Aorta (tissue), 1 donor: Measurements from ENCODE around the genes CTSK, BNIPL and RIIAD1.

DNA sequence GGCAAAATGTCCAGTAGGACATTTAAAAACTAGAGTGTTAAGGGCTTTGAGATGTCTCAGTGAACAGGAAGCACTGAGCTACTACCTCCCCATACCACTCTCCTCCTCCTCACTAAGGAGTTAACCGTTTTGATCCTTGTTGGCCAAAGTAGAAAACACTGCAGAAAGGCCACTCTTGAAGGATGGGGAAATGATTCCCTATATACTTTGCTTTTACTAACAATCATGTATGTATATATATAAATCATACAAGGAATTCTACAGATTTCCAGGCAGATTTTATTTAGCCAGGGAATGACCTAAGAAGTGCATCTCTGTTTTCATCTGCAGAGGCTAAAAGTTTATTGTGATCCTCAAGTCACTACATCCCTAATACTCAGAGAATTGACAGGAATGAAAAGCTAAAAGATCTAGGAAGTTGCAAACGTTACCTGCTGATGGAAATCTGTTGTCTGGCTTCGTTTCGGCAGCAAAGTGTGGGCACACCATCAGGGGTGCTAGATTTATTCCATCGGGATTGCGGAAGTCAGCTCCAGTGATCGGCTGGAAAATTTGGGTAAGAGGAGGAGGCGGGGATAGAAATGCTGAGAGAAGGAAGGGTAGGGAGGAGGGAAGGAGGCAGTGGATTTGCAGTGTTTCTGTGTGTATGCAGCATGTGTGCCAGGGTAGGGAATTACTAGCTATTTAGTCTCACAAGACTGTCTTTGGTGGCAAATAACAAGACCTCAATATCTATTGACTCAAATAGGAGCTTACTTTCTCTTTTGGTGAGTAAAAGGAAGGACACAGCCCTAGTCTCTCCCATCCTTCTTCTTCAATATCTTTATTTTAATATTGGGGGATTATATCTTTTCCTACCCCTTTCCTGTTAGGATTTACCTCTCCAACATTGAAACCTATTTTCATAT is at the start of gene CTSK:
Gene CTSK (minus strand): TSS at position 478 of the 908 bp plus-strand sequence.
- PRO-cap: bidirectional peak, plus-strand start at position 614 of the sequence, minus-strand start at position 476 of the sequence

DNA sequence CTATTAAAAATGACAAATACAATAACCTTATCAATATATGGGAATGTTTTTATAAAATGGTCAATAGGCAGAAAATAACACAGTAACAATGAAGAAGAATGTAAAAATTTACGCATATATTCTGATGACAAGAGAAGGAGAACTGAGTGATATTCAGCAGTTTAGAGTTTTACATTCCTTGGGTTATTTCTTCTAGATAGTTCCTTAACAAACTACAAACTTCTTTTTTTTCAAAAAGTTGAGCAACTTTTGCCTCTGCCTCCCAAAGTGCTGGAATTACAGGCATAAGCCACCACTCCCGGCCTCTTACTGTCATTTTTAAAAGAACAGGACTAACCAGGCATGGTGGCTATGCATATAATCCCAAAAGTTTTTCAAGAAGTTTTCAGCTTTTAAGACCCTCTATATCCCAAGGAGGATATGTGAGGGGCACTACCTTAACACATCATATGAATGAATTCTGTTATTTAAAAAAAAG is 32.9 kb downstream of the ARNT start:
- PRO-cap: no peak

DNA sequence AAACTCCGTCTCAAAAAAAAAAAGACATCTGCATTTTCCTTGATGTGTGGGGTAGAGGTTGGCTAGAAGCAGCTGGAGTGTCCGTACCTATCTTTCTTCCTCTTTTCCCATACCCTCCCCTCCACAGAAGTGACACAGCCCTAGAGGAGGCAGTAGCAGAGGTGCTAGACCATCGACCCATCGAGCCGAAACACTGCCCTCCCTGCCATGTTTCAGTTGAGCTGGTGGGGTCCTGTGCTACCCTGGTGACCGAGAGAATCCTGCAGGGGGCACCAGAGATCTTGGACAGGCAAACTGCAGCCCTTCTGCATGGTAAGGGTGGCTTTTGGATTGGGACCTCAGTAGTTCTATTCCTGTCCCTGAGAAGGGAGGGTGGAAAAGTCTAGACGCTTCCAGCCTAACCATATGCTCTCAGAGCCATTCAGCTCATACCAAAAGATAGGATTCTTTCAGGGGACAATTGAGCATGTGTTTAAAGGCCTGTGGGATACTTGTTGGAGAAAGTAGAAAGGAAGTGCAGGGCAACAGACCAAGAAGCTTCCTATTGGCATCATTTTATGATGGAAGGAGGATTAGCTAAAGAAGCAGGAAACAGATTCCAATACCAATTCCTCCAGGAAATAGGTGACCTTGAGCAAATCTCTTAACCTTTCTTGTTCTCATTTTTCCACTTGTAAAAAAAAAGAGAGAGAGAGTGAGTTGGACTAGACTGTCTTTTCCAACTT is 11.7 kb upstream of the BNIPL start:
- PRO-cap: no peak

DNA sequence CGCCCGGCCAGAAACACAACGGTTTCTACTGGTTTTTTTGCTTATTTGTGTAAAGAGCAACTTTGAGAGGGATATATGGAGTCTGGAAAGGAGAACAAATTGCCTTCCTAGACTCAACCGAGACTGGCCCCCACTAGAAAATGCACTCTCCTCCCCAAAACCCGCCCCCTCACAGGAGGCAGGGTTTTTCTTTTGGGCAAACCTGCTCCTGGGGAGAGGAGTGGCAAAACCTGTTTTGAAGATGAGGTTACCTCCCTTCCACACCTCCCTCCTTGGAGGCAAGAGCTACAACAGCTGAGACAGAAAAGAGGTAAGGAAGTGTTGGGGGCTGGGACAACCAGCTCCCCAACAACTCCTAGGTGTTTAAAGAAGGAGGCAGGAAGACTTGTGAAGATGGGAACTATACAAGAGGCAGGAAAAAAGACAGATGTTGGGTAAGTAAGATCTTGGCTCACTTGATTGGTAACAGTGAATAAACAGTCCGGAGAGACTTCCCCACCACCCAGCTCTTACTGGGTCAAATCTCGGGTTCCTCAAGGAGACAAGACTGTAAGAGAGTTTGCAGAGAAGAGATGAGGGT is at the start of gene BNIPL:
Gene BNIPL (plus strand): TSS at position 254 of the 580 bp plus-strand sequence.
- PRO-cap: no peak

DNA sequence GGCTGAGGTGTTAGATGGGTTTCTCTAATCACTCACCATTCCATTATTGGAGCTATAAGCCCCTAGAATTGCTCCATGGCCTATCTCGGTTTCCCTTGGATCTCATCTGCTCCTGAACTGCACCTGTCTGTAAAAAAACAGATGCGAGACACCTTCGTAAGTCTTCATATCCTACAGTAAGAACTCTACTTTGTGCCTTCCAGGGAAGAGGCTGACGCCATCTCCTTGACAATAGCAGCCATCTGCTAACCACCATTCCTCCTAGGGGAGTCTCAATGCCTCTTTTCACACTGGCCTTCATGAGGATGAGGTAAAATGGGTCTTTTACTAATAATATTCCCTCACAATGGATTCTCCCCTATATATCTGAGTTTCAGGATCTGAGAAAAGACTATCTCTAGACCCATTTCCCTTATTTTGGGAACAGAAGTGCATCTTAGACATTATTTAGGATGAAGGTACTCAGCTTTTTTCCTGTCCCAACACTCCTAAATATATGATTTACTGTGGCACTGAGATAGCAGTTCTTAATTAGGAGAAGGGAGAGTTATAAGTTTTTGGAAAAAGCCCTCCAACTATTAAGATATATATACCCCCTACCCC is 5.1 kb downstream of the CDC42SE1 start:
- PRO-cap: no peak

GRCh38 chr1:151054798-151055935 is 4.3 kb downstream of the CDC42SE1 start:
- PRO-cap: no peak

DNA sequence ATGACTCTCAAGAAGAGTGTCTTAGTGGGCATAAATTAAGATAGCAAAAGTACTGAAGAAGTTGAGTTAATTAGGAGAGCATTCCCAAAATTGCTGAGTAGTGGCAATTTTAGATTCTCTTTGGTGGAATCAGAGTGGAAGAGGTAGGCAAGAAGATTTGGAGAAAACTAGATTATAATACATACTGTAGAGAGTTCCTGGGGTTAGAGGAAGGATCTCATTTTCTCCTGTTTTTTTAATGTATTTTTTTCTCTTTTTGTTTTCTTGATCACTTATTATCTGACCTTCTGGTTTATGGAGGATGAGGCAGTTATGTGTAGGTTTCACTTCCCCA is 16.8 kb upstream of the PSMD4 start:
- PRO-cap: no peak

DNA sequence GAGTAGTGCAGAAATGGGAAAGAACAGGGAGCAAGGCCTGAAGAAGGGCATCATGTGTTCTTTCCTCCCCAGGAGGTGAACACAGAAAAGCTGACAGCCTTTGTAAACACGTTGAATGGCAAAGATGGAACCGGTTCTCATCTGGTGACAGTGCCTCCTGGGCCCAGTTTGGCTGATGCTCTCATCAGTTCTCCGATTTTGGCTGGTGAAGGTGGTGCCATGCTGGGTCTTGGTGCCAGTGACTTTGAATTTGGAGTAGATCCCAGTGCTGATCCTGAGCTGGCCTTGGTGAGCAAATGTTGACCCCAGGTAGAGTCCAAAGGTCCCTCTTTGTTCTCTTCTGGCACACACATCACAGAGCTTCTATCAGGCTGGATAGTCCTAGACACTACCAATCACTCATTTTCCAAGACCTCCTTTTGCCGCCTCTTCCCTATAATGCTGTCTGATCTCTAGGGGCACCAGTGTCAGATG is 10.8 kb downstream of the PSMD4 start:
- PRO-cap: no peak

DNA sequence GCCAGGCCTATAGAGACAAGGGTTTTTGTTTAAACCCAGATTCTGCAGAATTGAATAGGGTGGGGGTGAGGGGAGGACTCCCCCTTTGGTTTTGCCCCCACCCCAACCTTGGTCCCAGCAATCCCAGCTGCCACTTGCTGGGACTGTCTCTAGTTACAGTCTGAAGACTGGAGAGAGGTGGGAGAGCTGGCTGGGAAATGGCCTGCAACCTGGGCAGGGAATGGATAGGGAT is 1.5 kb downstream of the ZNF687 start:
- PRO-cap: no peak

DNA sequence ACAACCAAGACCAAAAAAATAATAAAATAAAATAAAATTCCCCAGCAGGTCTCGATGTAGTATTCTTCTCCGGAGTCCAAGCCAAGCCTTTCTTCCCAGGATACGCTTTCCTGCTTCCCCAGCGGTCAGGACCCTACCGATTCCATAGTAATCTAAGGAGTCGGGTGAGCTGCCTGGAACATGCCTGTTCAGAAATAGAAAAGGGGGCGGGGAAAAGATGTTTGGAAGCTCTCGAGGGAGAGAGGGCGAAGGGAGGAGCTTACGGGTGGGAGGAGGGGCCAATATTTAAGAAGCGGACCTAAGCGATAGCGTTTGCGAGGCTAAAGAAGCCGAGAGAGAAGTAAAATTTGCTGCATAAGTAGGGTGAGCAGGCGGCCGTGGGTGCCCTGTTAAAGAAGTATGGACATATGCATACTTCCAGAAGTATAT is 302 bp upstream of the PI4KB start:
- PRO-cap: bidirectional peak, plus-strand start at position 353 of the sequence, minus-strand start at position 144 of the sequence

GRCh38 chr1:151368036-151369122 is 4.1 kb downstream of the SELENBP1 start:
- PRO-cap: no peak

DNA sequence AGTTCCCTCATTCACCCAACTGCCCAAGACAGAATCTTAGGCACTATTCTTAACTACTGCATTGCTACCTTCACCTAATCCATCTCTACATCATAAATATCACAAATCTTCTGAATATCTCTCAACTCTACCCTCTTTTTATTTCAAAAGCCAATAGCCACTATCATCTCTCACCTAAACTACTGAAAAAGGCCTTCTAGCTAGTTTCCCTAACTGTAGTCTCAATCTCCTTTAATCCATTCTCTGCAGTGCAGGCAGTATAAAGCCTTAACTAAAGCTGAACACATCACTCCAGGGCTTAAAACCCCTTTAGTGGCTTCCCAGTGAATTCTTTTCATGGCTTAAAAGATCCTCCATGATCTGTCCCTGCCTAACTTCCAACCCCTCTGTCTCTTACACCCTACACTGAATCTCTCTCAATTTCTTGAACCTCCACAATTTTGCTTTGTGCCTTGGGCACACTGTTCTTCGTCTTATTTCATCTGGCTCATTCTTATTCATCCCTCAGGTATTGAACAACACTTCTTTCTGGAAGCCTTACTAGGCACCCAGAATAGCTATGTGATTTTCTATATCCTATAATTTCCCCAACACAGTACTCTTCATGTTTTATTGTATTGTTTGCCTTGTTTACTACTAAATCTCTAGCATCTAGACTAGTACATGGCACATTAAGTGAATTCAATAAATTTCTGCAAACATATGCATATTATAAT is 11.6 kb downstream of the PSMB4 start:
- PRO-cap: no peak

DNA sequence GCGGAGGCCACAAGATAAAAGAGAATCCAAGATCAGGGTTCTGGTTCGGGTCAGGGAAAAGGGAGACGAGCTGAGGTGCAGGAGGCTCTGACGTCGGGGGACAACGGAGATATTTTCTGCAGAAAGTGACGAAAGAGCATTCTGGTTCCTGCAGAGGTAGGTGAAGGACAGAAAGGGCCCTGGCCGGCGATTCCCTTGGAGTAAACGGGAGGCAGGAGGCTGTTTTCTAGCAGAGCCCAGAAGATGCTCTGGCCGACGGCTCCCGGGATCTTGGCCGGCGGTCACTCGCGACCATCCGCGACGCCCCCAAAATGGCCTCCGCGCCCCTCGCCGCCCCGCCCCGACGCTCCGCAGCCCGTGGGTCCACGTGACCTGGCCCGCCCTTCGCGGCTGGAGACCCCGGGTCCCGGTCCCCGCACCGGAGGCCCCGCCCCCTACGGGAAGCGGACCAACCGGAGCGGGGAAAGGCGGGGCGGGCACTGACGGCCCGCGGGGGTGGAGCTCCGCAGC is 287 bp upstream of the CGN start:
- PRO-cap: bidirectional peak, plus-strand start outside the sequence, minus-strand start at position 346 of the sequence

- PRO-cap: no peak
Measured at GRCh38 chr1:151519984-151520701, 9.0 kb downstream of the CGN start.

- PRO-cap: no peak
Measured at GRCh38 chr1:151548697-151549156, 8.6 kb downstream of the TUFT1 start.

DNA sequence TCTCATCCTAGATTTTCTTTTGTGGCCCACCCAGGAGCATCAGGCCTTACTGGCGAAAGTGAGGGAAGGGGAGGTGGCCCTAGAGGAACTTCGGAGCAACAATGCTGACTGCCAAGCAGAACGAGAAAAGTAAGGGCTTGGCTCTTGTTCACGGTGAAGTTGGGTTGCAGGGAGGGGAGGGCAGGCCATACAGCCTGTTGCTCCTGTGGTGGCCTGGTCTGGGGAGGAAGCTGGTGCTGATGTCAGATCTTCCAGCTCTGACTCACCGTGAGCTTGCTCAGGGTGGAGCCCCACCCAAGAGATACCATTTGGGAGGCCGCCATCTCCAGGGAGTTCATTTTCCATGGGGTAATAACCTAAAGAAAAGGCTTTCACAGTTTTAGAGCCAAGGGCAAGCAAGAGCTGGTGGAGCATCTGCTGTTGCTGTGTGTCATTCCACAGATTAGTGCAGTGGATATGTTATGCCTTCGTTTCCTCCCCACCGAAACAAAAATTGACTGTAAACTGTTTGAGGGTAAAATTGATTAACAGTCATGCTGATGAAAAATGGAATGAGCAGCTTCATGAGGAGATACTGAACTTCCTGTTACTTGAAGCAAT is 34.9 kb downstream of the TUFT1 start:
- PRO-cap: no peak

DNA sequence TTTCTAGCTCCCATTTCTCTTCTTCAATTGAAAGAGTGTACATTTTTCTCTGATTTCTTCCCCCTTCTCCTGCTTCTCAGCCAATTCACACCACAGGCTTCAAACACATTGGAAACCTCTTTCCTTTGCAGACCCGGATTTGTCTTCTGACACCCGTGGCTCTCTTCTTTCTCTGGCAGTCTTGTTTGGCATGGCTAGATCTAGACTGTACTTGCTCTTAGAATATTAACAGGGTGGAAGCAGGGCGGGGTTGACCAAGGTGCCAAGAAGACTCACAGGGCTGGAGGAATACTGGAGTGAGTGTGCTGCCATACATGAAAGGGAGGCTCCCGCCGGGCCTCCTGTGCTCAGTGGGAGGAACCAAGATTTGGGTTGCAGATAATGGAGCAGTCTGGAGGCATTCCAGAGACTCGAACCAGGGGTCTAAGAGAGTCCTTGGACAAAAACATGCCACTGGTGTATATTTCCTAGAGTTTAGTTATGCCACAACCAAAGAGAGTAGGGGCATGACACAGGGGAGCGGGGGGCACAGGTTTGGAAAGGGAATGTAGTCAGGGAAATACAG is 27.6 kb upstream of the SNX27 start:
- PRO-cap: no peak

- PRO-cap: no peak
Measured at GRCh38 chr1:151720976-151721780, at the start of gene RIIAD1. Gene RIIAD1 (plus strand): TSS chr1:151721522.

DNA sequence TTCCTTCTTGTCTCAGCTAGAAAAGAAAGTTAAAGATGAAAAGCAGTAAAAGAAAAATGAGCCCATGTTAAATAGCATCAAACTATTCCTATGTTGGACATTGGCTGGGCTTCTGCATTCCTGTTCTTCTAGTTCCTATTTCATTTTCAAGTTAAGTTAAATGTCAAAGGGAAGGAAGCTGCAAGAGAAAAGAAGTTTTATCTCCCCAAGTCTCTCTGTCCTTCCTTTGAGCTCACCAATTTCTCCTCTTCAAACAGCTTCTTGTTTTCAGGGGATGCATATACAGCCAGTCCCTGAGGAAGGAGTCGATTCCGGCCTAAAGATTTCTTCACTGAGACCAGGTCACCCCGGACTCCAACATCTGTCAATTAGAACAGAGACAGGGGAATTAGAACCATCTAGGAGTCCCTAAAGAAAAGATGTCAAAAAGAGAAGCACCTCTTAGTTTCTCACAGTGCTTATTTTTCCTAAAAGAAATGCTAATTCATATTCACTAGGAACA is 1.1 kb downstream of the MRPL9 start:
- PRO-cap: no peak

DNA sequence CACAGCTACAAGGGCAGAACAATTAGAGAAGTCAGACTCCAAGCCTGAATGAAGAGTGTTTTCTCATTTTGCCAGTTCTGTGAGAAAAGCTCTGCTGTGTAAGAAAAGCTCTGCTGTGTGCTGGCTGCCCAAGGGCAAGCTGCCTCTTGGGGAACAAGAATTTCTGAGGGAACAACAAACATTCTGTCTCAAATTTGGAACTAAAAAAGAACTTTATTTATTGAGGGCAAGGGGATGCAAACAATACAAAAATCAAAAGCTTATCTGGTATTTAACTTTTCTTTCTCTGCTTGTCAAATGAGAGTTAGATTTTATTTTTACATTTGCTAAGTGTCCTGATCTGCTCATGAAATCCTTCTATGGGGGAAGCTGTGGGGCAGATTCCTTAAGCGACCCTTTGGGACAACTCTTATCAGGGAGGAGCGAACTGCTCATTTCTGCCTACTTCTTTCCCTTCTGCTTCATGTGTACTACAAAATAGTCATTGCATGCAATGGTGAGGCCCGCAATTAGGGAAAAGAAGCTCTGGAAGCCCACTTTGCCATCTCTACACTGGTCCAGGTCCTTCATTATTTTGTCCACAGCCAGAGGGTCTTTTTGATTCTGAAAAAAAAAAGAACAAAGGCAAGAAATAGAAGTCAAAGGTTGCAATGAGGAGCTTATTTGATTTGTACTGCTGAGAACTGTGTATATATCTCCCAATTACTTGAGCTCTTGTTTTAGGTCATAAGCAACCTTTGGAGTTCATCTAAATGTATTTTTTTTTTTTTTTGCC is 10.8 kb downstream of the S100A10 start:
- PRO-cap: no peak